AG08470 (cell line): ENCODE measurements around a stretch of chr2.

DNA sequence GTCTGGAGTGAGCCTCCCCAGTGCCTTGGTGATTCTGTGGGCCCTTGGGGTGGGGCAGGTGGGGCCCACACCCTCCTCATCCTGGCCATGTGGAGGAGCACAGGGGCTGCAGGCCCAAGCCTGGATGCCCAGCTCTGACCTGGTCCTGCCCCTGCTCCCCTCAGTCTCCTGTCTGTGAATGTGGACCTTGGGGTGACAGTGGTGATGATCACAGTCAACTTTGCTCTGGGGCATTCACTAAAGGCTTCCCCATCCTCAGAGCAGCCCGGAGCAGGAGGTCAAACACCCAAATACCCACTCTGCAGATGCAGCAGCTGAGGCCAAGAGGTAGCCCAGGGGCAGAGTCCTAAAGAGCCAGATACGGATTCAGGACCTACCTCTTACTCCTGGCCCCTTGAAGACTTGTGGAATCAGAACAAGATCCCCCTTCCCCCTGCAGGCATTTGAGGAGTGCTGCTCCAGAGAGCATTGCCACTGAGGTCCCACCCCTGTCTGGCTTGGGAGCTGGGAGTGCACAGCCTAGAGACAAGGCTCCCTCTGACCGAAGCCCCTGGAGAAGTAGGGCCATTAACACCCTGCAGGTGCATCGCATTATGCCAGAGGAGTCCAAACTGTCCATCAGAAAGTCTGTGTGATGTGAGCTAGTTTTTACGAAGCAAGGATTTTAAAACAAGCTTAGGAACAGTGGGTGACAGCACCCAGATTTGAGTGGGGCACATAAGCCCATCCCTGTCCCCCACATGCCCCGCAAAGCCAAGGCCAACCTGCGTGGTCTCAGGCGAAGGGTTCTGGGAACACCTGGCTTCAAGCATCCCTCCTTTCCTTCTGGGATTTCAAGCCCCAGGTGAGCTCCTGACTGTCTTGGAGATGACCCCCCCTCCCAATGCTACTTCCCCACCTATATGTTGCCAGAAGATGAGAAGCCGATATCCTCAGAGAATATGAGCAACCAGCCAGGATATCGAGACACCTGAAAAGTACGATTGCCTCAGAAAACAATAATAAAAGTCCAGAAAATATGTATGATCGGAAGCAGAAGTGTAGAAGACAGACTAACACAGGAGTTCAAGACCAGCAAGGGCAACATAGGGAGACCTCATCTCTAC lies 48.4 kb downstream of the MTERF4 start:
- RRBS: no CpG with 5 or more reads among the region's 12 CpGs

DNA sequence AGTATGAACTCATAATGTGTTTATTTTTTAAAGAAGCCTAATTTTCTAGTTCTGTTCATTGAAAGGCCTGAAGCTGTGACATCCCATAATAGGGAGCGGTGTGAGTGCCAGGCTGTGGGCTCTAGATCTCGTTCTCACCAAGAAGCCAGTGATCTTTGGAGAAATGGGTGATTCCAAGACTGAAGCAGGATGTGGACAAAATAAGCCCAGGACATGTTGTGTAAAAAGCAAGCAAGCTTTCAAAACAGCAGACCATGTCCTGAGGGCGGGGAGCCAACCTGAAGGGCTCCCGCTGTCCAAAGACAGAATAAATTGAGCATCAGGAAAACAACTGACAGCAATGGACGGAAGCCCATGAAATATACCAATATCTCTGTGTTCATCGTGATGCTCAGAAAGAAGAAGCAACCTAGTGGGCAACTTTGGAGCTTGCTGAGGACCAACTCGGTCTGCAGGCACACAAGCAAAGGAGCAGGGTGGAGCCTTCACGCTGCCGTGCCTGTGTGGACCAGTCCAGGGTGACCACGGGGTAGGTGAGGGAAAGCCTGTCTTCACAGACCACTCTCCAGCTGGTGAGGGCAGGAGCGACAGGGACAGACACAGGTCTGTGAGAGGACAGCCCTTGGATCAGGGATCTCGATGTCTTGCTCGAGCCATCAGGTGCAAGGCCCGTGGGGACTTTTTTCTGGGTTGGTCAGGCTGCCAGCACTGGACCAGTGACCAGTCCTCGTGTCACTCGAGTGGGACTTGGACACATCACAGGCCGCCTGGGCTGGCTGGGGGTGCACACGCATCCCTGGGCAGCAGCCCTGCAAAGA lies 21.5 kb downstream of the MTERF4 start:
- RRBS: no CpG with 5 or more reads among the region's 18 CpGs

DNA sequence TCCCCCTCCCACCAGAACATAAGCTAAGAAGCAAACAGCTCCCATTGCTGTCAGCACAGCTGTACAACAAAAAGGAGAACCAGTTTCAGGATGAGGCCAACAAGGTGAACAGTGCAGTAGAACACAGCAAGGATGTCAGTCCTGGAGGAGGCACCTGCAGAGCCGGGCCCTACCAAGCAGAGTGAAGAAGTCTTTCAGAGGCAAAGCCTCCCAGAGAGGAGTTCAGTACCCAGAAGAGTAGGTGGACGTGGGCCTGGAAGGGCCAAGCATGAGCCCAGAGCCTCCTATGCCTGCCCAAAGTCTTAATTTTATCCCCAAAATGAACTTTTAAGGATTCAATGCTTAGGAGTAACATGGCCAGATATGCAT lies 983 bp downstream of the PASK start:
- RRBS: no CpG with 5 or more reads among the region's 2 CpGs

GRCh38 chr2:241233605-241234028 lies 45.1 kb downstream of the ANO7 start:
- RRBS: no CpG with 5 or more reads among the region's 9 CpGs

DNA sequence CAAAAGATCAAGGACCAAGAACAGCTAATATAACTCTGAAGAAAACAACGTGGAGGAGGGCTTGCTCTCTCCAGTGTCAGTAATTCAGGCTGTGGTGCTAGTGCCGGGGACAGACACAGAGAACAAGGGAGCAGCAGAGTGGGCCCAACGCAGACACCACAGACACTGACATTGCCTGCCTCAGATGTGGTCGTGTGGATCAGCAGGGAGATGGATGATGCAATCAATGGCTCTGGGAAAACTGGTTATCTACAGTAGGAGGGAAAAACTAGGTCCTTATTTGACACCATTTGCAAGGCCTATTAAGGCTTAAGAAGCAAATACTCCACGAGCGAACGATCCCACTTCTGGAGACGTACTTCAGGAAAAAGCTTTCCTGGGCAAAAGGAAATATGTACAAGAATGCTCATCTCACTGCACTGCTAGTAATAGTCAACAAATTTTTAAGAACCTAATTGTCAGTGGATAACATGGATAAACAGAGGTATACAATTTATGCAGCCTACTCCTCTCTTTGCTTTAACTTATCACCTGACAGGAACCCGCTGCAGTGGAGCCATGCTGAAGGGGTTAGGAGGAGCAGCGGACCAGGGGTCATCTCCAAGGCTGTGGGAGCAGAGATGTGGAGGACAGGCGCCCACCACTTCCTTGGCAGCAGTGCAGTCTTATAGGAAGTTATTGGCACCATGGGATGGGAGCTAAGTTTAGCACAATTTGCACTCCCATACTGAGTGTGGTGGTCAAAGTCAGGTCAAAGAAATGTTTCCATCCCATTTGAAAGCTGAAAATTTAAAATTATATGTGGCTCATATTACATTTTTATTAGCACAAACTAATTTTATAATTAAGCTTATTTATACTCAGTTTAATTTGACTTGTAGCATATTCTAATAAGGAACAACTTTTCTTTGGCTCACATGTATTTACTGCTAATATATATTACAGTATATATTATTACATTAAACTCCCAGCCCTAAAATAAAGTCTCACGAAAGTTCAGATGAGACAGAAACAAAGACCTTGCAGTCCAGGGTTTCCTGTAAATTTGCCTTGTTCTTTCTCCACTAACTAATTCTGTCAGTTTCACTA lies 35.7 kb downstream of the HDLBP start:
- RRBS: no CpG with 5 or more reads among the region's 12 CpGs

DNA sequence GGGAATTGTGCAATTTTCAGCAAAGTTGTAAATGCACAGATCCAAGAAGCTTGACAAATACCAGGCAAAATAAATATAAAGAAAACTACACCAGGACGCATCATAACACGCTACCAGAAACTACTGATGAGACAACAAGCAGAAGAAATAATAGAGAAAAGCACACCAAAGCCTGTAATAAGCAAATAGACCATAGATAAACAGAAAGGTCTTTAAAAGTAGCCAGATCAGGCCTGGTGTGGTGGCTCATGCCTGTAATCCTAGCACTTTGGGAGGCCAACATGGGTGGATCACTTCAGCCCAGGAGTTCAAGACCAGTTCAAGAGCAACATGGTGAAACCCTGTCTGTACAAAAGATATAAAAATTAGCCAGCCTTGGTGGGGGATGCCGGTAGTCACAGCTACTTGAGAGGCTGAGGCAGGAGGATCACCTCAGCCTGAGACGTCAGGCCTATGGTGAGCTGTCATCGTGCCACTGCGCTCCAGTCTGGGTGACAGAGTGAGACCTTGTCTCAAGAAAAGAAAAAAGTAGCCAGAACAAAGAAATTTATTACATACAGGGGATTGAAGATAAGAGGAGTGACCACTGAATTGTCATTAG lies 11.9 kb downstream of the SEPTIN2 start:
- RRBS: no CpG with 5 or more reads among the region's 6 CpGs

DNA sequence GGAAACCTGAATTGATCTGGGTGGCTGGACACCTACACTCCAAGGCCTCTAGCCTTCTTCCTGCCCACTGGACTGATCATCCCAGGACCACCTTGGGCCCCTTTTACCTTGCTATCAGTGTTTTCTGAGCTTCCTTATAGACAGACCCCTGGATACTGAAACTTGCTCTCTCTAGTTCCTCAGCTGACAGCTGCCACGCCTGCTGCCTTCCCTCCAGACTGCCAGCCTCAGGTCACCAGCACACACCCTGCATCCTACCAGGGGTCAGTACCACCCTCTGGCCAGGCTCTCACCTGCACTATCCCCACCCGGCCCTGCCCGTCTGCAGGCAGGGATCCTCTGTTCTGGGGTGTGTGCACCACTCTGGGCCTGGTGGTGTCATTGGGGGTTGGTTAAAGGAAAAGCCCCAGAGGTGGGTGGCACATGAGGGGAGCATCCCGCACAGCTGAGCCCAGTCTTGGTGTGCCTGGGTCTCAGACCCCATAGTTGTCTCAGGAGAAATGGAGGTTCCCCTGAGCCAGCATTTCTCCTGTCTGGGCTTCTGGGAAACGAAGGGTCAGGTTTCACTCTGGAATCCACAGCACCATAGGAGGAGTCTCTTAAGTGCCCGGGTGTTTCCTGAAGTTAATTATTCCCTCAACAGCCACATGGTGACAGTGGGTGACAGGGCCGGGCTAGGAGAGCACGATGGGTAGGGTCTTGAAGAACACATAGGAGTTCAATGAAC lies 1.5 kb upstream of the FARP2 start:
- RRBS: no CpG with 5 or more reads among the region's 8 CpGs

DNA sequence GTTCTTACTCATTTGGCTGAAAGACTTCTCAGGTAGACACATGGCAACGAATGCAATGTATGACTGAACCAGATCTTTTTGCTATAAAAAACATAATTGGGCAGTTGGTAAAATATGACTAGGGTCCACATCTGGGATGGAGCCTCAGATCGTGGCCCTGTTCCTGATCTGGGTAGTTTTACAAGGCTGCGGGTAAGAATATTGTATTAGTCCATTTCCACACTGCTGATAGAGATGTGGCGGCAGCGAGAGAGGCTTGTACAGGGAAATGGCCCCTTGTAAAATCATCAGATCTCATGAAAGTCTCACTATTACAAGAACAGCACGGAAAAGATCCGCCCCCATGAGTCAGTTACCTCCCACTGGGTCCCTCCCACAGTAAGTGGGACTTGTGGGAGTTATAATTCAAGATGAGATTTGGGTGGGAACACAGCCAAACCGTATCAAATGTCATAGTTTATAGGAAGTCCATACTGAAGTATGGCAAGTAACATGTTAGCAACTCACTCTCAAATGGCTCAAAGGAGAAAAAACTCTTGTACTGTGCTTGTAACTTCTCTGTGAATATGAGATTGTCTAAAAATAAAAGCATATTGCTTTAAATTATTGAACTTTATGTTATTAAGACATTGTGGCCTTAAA lies 56.0 kb downstream of the FARP2 start:
- RRBS: no CpG with 5 or more reads among the region's 8 CpGs

DNA sequence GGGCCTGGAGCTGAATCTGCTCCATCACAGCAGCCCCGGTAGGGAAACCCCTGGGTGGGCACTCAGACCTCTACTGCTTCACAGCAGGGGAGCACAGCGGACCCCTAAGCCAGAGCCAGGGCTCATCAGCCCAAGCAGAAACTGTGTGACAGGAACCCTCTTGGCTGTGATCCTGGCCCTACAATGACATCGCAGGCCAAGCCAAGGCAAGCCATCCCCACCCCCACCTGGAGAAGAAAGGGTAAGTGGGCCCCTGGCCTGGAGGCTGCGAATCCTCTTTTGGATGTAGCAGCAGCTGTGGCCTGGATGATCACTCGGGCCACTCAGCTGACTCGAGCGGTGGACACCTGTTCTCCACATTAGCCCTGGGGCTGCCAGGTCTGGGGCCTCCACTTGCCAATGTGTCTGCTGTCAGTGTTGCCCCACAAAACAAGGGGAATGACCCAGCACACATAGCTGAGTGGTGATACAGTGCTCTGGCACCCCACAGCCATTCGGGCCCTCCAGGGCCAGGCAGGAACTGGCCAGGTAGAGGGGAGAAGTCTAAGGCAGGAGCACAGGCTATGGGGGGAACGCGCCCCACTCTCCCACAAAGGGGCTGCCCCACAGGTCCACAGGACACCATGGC lies 2.7 kb downstream of the STK25 start:
- RRBS: no CpG with 5 or more reads among the region's 10 CpGs

DNA sequence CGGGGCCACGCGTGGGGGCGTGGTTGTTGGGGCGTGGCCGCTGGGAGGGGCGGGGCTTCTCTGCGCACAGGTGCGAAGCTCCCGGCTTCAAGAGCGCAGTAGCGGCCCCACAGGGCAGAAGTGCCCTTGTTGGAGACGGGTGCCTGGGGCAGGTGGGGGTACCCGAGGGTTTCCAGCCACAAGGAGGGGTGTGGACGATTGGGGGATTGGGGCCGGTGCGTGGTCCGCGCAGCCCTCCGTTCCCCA lies 17.3 kb upstream of the BOK start:
- RRBS: no CpG with 5 or more reads among the region's 20 CpGs

GRCh38 chr2:241545250-241545449 lies 13.4 kb upstream of the BOK start:
- RRBS: no CpG with 5 or more reads among the region's 9 CpGs

DNA sequence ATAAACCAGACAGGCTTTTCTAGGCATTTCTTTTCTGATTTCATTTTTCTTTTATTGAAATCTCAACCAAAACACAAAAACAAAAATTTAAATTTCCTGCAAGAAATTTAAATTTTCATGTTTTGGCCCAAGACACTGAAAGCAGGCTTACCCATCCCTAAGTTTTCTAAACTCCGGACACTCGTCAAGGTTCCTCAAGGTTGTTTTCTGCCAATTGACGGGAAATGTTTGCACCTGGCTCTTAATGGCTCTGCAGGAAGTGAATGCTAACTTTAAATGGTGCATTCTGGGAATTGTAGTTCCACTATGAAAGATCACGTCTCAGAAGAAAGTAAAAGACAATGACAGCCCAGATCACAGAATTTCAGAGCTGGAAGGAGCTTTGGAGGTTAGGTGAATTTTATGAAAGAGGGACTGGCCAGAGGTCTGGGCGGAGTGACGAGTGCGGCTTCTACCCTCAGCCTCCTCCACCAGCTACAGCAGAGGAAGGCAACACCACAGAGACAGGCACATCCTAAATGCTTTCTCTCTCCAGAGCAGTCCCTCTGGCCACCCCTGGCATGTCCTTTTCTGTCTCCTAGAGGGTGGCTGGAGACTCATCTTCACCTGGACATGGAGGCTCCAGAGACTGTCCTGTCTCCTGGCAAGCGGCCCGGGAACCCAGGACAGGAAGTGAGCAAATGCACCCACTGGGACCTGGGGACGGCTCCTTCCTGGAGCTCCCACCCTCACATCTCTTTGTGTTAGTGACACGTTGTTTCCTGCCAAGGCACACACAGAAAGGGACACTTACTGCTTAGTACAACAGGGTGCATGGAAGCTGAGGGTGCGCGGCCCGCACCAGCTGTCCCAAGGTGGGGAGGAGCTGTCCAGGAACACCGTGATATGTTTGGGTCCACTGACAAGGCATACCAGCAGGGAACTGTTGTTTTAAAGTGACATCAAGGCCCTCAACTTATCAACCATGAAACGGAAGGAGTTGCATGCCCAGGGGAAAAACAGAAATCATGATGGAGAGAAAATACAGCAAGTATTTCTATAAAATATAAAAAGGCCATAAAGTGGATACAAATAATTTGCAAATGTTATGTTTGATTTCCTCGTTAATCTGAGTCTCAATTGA lies 19.3 kb downstream of the THAP4 start:
- RRBS: no CpG with 5 or more reads among the region's 17 CpGs

DNA sequence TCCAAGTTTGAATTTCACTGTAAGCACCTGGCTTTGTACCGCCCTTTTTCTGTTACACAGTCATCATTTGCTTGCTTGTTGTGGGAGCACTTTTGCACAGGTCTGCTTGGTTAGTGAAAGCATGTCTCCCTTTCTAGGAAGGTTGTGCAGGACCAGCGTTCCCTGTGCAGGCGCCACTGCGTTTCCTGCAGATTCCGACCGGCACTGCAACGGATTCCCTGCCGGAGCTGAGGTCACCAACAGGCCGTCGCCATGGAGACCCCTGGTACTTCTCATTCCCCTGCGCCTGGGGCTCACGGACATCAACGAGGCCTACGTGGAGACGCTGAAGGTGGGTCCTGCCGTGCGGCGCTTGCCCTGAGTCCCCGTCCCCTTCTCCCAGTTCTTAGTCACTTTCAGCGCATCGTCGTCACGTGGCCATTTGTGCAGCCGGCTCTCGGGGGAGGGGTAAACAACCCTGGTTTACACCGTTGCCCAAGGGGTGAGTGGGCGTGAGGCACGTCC lies 20.1 kb downstream of the DTYMK start:
- RRBS: no CpG with 5 or more reads among the region's 28 CpGs

- RRBS: 39% methylated on average over 16 of the region's 48 CpGs
Measured at GRCh38 chr2:241771163-241772112, 5.2 kb upstream of the GAL3ST2 start.

GRCh38 chr2:241842630-241843528 lies 15.8 kb downstream of the PDCD1 start:
- RRBS: 94% methylated on average over 5 of the region's 40 CpGs

- RRBS: 7% methylated on average over 44 of the region's 95 CpGs
Measured at GRCh38 chr2:241843735-241844692, 14.7 kb downstream of the PDCD1 start.

DNA sequence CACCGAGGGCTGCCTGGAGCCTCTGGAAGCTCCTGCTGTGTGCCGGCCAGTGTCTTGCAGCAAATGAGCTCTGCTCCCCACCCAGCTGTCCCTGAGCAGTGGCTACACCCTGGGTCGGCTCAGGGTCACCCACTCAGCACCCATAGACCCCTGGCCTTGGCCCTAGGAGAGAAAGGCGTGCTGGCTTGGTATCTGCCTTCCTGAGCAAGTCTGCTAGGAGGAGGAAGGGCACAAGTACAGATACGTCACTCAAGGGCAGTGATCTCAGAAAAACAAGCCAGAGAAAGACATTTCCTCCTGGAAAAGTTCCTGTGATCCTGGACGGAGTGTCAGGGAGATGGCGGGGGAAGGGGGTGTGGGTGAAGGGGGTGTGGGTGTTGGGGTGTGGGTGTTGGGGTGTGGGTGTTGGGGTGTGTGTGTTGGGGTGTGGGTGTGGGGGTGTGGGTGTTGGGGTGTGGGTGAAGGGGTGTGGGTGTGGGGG lies 4.1 kb downstream of the FAM240C start:
- RRBS: no CpG with 5 or more reads among the region's 7 CpGs

GRCh38 chr2:242085020-242085801 lies 184.9 kb upstream of the FAM240C start:
- RRBS: no CpG with 5 or more reads among the region's 17 CpGs

DNA sequence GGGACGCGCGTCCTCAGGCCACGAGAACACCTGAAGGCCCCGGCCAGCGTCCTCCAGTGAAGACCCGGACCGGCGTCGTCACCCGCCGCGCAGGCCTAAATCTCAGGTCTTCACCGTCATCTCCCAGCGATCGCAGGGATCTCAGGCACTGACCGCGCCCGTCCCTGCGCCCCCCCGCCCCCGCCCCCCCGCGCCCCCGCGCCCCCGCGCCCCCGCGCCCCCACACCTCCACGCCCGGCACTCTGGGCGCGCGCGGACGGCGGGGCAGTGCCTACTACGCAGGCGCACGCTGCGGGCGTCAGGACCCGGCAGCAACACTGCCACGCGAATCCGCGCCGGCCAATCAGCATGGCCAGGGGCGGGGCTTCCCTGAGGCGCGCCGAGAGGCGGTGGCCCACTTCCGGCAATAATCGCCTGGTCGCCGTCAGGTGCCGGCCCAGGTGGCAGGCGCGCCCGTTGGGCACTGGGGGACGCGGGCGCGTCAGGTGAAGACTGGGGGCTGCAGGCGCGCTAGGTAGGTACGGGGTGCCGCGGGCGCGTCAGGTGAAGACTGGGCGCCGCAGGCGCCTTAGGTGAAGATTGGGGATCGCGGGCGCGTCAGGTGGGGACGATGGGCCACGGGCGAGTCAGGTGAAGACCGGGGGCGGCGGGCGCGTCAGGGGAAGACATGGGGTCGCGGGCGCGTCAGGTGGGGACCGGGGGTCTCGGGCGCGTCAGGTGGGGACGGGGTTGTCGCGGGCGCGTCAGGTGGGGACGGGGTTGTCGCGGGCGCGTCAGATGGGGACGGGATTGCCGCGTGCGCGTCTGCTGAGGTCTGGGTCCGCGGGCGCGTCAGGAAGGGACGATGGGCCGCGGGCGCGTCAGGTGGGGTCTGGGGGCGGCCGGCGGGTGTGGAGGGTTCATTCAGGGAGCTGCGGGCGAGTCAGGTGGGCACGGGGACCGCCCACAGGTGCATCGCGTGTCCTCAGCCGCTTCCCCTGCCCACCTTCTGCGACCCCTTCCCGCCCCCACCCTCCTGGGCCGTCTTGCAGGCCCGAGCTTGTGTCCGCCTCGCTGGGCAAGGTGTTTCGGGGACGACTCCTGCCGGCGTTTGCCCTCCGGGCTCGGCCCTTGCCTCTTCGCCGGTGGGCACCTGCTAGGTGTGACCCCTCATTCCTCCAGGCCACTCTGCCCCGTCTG lies 188.4 kb upstream of the FAM240C start:
- RRBS: 2% methylated on average over 16 of the region's 145 CpGs

GRCh38 chr2:242114442-242115020 lies 214.3 kb upstream of the FAM240C start:
- RRBS: no CpG with 5 or more reads among the region's 2 CpGs